Parietal lobe (tissue), 2 donors: Measurements from ENCODE around the genes TM2D1, ANGPTL3 and EFCAB7.

DNA sequence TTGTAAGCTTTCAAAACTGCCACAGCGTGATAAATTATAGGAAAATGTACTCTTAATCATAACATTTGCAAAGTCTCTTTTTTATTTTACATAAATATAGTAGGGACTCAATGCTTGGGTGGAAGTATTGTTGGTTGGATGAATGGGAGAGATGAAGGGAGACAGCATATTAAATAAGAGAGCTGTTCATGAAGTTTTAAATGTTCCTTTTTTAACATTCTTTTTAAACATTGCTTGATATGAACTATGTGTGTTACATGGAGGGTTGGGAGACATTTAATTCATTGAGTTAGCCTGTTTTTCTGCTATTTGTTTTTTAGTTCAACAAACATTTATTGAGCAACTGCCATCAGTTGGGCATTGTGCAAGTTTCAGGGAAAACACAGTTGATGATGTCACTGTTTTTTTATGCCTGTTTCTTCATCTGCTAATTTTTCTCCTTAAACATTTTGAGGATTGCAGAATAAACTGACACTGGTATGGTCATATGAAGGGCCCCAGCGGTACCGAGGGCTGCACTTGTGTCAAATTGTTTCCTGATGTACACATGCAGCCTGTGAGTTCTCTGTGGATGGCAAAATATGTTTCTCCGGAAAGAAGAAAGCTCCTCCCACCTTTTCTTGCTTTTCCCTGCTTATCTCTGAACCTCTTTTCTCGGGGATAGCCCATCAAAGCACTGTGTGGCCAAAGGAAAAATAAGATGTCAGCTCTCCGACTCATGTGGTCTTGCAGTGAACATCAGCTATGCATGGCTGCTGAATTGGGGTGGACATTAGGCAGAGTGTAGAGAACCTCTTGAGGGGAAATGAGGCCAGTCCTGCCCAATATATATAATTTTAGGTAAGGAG is 253.0 kb downstream of the FGGY start:
- RAMPAGE, long total RNA = no peak

DNA sequence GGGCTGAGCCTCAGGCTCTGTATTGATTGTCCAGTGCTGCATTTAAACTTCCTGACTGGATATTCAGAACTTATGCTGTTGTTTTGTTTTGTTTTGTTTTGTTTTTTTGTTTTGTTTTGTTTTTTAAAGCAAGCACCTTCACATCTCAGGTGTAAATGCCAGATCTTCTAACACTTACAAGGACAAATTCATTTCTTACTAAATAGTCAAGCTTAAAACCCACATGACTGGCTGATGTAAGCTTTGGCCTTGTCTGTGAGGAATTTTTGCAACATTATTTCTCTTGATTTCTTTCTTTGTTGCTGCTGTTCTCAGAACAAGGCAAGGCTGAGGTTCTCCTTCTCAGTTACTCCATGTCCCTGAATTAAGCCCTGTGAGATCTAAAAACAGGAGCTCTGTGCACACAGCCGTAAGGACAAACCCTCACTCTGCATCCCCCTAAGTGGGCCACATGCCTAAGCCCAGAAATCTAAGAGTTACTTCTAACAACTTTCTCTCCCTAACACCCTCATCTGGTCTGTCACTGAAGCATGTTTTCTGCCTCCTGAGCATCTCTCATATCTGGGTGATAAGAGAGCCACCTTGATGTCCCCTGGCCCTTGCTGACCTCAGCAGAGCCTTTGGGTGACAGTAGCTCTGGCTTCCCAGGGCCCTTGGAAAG is 81.3 kb upstream of the HOOK1 start:
- RAMPAGE, long total RNA = no peak

DNA sequence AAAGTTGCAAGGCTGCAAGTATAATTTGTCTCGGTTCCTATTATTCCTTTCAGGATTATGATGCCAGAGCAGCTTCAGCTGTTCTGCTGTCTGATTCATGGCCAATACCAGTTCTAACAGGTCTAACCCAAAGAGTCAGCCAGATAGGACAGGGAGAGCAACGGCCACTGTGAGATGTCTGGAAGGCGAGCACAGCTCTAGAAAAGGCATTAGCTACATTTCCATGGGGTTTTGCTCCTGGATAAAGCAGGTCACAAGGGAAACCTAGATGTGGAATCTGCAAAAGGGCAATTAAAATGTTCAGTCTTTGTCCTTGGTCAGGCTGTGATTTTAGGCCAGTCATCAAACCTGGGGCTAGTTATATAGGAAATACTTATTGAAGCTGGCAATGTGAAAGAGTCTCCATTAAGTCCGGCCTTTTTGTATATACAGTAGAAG is 53.2 kb upstream of the HOOK1 start:
- RAMPAGE, long total RNA = no peak

DNA sequence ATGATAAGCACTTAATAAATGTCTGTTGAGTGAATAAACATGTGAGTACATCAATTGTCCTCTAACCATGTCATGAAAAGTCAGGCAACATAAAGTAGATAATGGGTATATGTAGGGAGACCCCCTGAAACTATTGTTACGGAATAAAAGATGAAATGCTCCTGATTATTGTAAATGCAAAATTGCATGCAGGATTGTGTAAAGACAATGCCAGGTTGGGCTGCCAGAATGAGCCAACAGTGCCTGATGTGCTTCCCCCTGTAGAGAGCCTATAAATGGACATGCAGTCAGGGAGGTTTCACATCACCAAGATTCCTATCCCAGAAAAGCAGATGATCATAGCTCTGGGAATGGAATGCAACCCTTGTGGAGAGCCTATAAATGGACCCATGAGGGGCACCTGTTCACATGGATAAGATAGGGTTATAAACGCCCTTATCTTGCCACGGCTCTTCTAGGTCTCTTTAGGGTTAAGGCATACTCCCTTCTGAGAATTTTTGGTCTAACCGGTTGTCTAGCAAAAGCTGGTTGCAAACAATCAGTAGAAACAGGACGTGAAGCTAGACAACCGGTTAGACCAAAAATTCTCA is 5.3 kb downstream of the CYP2J2 start:
- RAMPAGE, long total RNA = no peak

DNA sequence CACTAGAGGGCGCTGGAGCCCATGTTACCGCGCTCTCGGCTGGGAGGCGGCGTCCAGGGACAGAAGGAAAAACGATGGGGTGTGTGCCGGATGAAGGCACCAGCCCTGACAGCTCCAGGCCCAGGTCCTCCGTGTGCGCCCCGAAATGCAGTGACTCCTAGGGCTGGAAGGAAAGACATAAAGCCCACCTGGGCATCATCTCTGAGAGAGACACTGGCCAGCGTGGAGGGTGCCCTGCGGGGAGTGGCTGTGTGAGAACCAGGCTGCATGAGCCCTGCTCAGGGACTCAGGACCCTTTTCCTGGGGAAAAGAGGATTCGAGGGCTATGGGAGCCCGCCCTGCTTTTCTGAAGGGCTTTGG is 45.0 kb upstream of the CYP2J2 start:
- RAMPAGE, long total RNA = no peak

GRCh38 chr1:61114216-61114784 is 31.9 kb downstream of the NFIA start:
- RAMPAGE, long total RNA = no peak

DNA sequence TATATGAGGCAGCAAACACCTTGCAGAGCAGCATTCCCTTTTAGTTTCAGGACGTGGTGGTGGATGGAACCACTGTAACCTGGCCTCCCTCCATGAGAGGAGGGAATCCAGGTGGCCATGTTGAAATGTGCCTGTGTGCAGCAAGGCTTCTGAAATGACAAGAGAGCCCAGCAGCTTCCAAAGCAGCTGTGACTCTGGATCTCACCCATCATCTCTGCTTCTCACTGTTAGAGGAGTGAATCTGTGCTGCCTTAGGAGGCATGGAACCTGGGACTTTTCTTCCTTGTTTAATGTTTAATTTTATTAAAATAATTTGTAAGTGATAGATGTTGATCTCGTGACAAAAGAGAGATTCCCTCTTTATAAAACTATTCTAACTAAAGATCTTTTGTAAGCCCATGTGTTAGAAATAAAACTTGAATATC is 42.4 kb downstream of the NFIA start:
- RAMPAGE, long total RNA = no peak

- RAMPAGE, long total RNA = no peak
These were observed 59.4 kb downstream of the NFIA start for GRCh38 chr1:61141580-61142248.

DNA sequence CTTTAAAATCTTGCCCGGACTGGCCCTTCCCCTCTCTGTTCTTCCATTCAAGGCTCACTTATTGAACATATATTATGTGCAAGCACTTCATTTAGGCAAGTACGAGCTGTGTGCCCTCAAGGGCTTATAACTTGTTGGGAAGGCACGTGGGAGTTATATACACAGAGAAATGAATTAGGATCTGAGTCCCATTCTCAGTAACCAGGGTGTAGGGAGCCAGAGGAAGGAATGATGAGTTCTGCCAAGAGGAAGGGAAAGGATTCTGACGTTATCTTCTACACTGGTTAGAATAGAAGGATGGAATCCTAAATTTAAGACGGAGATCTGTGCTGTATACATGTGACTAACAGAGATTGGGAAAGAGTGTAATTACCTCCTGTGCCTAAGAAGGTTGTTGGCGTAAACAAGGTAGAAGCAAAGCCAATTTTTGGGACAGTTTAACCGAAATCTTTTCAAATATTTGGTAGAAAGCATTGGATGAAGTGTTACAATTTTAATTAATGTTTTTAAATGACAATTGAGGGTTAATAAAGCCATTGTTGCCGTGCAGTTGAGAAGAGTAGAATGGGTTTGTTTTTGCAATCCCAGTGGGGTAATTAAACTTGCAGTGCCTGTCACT is 177.1 kb downstream of the NFIA start:
- RAMPAGE, long total RNA = no peak

DNA sequence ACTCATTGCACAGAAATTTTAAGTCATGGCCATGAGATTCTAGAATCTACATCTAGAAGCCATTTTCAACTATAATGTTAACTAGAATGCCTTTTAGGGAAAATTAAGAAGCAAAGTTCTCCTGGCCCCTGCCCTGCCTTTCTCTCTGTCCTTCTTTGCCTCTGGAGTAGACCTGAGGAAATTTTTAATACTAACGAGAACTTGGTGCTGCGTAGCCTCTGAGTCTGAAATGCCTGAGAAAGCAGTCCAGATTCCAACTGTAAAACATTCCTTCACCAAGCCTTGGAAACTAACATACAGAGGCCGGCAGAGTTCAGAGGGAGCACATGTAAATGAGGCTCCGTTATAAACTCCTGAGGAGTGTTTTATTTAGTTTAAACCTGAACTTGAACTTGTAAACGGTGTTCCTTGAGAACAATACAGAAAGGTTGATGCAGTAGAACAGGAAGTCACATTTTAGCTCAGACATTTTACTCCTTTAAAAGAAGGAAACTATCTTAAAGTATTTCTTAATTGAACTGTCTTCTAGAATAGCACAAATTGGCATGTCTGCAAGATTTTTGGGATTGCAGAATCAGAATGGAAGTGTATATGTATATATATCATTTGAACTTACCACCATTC is 280.7 kb downstream of the TM2D1 start:
- RAMPAGE, long total RNA = no peak

GRCh38 chr1:61636814-61637239 is 88.1 kb downstream of the TM2D1 start:
- RAMPAGE, long total RNA = no peak

- RAMPAGE, long total RNA = start-site peak on the minus strand at chr1:61725068-61725146, 517 and 332 reads in 2 replicates
These were observed at the start of gene TM2D1 for GRCh38 chr1:61724679-61725795. Gene TM2D1, minus strand, starts transcription at chr1:61725141.

DNA sequence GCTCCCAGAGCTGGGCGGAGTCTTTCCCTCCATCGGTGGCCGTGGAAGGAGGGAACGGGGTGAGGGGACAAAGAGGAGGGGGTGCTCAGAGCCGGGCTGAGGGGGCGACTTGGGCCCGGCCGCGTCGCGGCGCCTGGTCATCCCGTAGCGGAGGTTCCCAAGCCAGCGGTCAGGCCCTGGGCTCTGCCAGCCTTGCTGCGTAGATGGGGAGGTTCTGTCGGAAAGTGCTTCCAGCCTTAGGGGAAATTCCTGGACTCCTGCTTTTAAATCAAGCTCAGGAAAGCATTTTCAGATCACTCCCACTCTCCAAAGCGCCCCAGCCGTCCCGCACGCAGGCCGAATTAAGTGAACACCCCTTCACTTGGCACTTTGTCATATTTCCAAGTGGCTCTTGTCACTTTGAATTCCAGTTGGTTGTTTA is 727 bp downstream of the PATJ start:
- RAMPAGE, long total RNA = no peak

GRCh38 chr1:62299956-62300327 is 19.3 kb downstream of the KANK4 start:
- RAMPAGE, long total RNA = no peak

DNA sequence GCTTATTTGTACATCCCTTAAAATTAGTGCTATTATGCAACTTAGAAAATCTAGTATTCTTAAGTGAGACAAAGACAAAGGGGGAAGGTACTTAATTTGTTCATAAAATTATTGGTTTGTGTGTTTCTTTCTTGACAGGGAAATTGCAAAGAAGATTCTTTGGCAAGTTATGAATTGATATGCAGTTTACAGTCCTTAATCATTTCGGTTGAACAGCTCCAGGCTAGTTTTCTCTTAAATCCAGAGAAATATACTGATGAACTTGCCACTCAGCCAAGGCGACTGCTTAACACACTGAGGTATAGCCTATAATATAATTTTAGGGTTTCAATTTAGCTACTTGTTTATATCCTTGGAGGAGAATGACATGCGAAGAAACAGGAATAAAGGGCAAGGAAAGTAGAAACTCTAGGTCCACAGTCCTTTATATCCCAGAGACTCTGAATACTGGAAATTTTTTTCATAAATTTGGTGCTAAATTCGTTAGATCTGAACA is 6.2 kb downstream of the USP1 start:
- RAMPAGE, long total RNA = no peak

DNA sequence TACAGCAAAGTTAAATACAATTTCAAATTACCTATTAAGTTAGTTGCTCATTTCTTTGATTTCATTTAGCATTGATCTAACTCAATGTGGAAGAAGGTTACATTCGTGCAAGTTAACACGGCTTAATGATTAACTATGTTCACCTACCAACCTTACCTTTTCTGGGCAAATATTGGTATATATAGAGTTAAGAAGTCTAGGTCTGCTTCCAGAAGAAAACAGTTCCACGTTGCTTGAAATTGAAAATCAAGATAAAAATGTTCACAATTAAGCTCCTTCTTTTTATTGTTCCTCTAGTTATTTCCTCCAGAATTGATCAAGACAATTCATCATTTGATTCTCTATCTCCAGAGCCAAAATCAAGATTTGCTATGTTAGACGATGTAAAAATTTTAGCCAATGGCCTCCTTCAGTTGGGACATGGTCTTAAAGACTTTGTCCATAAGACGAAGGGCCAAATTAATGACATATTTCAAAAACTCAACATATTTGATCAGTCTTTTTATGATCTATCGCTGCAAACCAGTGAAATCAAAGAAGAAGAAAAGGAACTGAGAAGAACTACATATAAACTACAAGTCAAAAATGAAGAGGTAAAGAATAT is at the start of gene ANGPTL3:
TSS of gene ANGPTL3 (plus strand) at position 211 of the 604 bp plus-strand sequence.
- RAMPAGE, long total RNA = no peak

DNA sequence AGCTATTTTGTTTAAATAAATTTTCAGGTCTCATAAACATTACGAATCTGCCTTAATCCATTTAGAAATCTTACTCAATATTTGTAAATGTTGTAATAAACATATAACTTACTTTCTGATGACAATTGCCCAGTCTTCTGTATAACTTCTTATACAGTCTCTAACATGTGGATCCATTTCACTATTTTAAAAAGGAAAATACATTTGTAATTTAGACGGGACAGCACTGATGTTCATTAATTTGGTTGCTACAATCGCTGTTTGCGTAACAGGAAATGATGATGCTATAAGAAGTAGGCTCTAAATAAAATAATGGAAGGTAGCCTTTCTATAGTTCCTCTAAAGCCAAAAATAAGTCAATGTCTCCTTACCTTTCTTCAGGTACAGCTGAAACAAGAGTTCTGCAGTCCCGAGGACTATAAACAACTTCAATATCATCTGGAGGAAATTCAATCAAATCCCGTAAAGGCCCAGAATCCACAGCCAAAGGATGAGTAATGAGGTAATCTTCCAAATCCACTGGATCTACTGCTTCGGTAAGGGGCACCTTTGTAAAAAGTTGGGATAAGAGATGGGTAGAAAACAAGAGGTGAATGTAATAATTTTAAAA is 34.5 kb downstream of the DOCK7 start:
- RAMPAGE, long total RNA = no peak

GRCh38 chr1:63323116-63323961 is 972 bp downstream of the FOXD3 start:
- RAMPAGE, long total RNA = no peak

DNA sequence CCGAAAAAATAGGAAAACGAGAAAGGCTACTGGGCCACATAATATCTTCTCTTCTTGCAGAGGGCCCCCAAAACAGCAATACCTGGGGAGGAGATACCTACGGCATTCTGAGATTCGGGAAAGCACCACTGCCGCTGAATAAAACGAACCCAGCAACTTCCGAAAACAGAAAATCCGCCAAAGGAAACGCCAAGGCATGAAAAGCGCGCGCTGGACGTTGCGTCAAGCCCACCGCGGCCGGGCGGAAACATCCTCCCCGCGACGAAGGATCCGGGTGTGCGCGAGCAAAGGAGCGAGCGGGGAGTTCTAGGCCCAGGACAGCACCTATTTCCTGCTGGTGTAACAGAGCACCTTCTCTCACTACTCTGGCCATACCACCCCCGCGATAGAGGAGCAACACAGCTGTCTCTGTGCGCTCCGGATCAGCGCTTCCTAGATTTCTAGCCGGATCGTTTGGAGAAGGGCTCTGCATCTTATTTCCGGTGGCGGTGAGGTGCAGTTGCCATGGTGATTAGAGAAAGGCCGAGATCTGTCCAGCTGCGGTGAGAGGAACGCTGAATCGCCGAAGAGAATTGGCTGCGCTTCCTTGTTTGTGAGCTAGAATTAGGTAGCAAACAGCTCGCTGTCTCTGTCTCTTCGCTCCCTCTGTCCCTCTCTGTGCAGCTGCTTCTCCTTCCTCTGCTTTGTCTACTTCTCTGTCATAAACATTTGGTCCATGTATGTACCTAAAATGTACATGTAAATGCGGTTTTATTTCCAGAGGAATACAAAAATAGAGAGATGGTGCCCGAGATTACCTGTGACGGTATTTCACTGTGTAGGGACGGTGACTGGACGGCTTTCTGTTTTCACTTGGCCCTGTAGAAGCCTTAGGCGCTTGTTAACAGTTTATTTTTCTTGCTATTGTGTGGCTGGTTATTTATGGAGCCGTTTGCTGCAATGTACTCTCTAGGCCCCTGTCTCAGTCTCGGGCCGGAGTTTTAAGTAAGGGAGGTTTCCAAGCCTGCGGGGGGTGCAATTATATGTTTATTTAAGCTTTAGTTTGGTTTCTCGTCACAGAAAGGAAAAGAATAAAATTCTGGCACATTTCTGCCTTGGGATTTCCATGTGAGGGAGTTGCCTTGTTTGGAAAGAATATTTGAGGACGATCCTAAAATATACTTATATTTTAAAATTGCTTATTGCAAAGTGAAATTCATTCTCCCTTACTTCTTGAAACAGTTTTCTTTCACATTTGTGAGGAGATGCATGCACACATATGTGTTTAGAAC is at the start of gene EFCAB7:
TSS of gene EFCAB7 (plus strand) at position 498 of the 1,271 bp plus-strand sequence.
- RAMPAGE, long total RNA = no peak

DNA sequence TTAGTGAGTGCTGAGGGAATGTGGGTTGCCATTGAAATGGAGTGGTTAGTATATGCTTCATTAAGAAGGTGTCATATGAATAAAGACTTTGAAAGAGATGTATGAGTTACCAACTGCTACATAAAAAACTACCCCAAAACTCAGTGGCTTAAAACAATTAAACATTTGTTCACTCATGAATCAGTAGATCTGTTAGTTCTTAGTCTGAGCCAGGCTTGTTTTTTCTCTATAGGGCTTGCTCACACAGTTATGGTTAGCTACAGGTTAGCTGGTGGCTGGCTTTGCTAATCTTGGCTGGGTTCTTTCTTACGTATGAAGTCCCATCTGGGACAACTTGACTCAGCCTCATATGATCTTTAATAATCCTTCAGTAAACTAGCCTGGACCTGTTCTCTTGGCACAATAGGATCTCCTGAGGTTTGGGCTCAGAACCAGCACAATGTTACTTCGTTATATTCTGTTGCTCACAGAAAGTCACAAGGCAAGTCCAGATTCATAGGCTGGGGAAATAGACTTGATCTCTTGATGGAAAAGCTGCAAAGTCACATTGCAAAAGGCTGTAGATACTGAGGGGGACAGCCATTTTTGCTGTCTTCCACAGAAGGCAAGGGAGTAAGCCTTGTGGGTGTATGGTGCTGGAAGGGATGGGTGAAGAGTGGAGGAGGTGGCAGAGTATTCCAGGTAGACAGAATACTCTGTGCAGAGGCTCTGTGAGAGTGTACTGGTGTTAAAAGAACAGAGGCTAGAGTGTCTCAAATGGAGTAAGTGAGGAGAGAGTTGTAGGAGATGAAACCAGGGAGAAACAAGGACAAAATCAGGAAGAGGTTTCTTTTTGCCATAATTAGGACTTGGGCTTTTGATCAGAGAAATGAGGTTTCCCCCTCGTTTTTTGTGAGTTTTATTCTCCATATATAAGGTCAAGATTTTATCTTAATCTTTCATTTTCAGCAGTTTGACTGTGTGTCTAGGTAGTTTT is 24.4 kb downstream of the EFCAB7 start:
- RAMPAGE, long total RNA = no peak